ENCODE measurements around the genes SASH3, ZDHHC9 and SLC25A14.

GRCh38 chrX:123994972-123995321 lies 33.4 kb downstream of the STAG2 start:
- PRO-cap = no peak
- RAMPAGE, long total RNA, 2 experiments = no peak in any of the 2 experiments

GRCh38 chrX:129619057-129619496 lies 35.7 kb downstream of the APLN start:
- PRO-cap = no peak
- RAMPAGE, long total RNA, 2 experiments = no peak in any of the 2 experiments

DNA sequence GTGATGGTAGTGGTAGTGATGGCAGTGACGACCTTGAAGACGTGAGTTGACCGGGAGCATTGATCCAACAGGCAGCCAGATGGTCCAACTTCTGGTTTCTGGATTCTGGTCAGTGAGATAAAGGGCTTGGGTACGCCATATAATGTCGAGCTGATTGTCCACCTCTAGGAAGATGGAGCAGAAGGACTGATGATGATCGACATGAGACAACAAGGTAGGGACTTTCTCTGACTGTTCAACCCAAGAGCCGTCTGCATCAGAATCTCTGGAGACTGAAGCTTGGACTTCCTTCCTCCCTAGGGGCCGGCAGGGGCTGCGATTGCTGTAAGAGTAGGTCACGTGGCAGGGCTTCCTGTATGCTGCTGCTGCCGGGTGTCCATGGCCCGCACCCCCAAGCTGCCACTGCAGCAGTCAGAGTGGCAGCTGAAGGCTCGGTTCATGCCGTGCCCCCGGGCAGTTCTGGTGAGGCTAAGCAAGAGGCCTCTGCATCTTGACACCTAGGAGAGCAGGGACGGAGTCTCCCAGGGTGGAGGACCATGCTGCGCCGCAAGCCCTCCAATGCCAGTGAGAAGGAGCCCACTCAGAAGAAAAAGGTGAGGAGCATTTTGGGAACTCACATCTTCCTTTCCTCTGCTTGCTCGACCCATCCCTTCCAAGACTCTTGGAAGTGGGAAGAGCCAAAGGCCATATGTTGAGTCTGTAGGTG lies at the start of gene SASH3:
Gene SASH3, plus strand, starts transcription at position 388 of the 706 bp plus-strand sequence.
- PRO-cap = bidirectional peak, plus-strand start at position 410 of the sequence, minus-strand start at position 267 of the sequence
- RAMPAGE, long total RNA, 2 experiments = start-site peak on the plus strand in 2 of 2 experiments, centred at positions 389 to 398 of the sequence, 9 to 11 reads per replicate

DNA sequence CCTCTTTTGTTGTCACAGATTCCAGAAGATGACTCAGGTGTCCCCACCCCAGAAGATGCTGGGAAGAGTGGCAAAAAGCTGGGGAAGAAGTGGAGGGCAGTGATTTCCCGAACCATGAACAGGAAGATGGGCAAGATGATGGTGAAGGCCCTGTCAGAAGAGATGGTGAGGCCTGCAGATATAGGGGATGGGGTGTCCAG lies 8.6 kb downstream of the SASH3 start:
- PRO-cap = no peak
- RAMPAGE, long total RNA, 2 experiments = no peak in any of the 2 experiments

GRCh38 chrX:129843669-129844418 lies at the start of gene ZDHHC9:
TSS of gene ZDHHC9 (minus strand) at chrX:129843886.
- PRO-cap = unidirectional peak, minus-strand start at chrX:129843883
- RAMPAGE, long total RNA, 2 experiments = start-site peak on the minus strand in 1 of 2 experiments, at chrX:129843872-129843886 at its widest, 29 reads per replicate

GRCh38 chrX:130020744-130021316 lies 38.4 kb downstream of the BCORL1 start:
- PRO-cap = no peak
- RAMPAGE, long total RNA, 2 experiments = no peak in any of the 2 experiments

GRCh38 chrX:130064539-130065426 lies 45.5 kb downstream of the ELF4 start:
- PRO-cap = no peak
- RAMPAGE, long total RNA, 2 experiments = no peak in any of the 2 experiments

- PRO-cap = no peak
- RAMPAGE, long total RNA, 2 experiments = no peak in any of the 2 experiments
Measured at GRCh38 chrX:130073876-130074396, 36.4 kb downstream of the ELF4 start.

GRCh38 chrX:130339601-130340750 lies at the start of gene SLC25A14:
TSS of gene SLC25A14 (plus strand) at chrX:130339919.
- PRO-cap = bidirectional peak, plus-strand start at chrX:130339954, minus-strand start at chrX:130339785
- RAMPAGE, long total RNA, 2 experiments = no peak in any of the 2 experiments

DNA sequence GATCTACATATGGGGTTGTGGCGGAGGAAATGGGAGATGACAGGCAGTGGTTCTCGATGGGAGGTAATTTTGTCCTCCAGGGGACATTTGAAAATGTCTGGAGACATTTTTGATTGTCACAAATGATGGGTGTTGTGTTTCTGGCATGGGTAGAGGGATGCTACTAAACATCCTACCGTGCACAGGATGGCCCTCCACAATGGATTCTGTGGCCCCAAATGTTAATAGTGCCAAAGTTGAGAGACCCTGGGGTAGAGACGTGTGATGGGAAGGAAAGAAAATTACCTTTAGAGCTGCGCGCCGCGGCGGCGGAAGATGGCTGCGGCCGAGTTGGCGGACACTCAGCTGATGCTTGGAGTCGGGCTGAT lies 93.0 kb downstream of the RBMX2 start:
- PRO-cap = no peak
- RAMPAGE, long total RNA, 2 experiments = no peak in any of the 2 experiments

DNA sequence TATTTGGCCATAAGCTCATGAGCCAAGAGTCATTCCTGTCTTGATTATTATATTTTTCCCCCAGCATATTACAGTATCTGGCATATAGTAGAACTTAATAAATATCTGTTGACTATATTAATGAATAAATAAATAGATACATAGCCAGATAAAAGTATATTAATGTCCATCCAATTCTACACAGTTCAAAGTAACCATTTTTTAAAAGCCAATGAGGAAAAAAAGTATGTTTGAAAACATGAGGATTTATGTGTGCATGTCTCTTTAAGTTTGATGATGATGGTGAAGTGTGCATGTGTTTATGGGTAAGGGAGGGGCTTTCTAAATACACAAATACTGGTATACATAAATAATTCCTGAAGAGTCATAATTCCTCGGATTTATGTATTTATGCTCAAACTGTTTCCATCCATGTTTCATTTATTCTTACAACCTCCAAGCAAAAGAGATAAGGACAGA lies 75.4 kb downstream of the ENOX2 start:
- PRO-cap = no peak
- RAMPAGE, long total RNA, 2 experiments = no peak in any of the 2 experiments

GRCh38 chrX:130848405-130848664 lies 54.7 kb downstream of the ENOX2 start:
- PRO-cap = no peak
- RAMPAGE, long total RNA, 2 experiments = no peak in any of the 2 experiments

- PRO-cap = no peak
- RAMPAGE, long total RNA, 2 experiments = no peak in any of the 2 experiments
Measured at GRCh38 chrX:131158170-131158458, 100.0 kb downstream of the ARHGAP36 start.

DNA sequence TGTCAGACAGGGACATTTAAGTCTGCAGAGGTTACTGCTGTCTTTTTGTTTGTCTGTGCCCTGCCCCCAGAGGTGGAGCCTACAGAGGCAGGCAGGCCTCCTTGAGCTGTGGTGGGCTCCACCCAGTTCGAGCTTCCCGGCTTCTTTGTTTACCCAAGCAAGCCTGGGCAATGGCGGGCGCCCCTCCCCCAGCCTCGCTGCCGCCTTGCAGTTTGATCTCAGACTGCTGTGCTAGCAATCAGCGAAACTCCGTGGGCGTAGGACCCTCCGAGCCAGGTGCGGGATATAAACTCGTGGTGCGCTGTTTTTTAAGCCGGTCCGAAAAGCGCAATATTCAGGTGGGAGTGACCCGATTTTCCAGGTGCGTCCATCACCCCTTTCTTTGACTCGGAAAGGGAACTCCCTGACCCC lies 38.1 kb downstream of the IGSF1 start:
- PRO-cap = no peak
- RAMPAGE, long total RNA, 2 experiments = no peak in any of the 2 experiments

DNA sequence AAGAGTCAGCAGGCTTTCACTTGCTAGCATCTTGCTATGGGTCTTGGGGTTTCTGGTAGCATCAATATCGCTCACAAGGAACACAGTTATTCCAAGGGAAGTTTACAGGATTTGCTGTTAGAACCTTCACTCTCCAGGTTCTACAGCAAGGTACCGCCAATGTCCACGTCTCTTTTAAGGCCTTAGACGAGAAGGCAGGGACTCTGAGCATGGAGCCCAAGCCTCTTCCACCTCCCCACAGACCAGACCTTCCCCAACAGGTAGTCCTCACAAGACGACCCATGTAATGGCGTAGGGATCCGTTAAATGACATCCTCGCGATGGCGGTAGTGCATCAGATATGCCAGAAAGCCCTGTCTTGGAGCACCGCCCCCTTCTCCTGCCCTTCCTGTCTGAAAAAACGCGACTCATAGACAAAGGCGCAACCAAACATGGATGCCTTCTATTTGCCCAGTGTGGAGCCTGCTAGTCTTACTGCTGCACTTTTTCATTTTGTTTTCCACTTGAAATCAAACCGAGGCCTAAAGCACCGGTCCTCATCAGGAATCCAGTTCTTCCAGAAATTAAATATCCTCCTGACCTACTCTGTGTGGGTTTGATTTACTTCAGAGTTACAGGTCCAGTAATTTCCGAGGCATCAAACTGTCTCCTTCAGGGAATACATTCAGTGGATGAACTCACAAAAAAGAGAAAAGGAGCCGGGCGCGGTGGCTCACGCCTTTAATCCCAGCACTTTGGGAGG lies 185.5 kb downstream of the OR13H1 start:
- PRO-cap = no peak
- RAMPAGE, long total RNA, 2 experiments = no peak in any of the 2 experiments

GRCh38 chrX:132119693-132120103 lies 8.1 kb downstream of the FRMD7 start:
- PRO-cap = no peak
- RAMPAGE, long total RNA, 2 experiments = no peak in any of the 2 experiments

- PRO-cap = no peak
- RAMPAGE, long total RNA, 2 experiments = no peak in any of the 2 experiments
Measured at GRCh38 chrX:132216404-132216707, 2.9 kb downstream of the RAP2C start.

GRCh38 chrX:132490129-132490383 lies 1.2 kb upstream of the MBNL3 start:
- PRO-cap = no peak
- RAMPAGE, long total RNA, 2 experiments = no peak in any of the 2 experiments

- PRO-cap = no peak
- RAMPAGE, long total RNA, 2 experiments = no peak in any of the 2 experiments
Measured at GRCh38 chrX:133009572-133010167, 51.2 kb upstream of the HS6ST2 start.

- PRO-cap = no peak
- RAMPAGE, long total RNA, 2 experiments = no peak in any of the 2 experiments
Measured at GRCh38 chrX:133390716-133391078, 24.6 kb downstream of the GPC4 start.